Jurkat, Clone E6-1 (cell line): ENCODE data around the gene CWC15.

DNA sequence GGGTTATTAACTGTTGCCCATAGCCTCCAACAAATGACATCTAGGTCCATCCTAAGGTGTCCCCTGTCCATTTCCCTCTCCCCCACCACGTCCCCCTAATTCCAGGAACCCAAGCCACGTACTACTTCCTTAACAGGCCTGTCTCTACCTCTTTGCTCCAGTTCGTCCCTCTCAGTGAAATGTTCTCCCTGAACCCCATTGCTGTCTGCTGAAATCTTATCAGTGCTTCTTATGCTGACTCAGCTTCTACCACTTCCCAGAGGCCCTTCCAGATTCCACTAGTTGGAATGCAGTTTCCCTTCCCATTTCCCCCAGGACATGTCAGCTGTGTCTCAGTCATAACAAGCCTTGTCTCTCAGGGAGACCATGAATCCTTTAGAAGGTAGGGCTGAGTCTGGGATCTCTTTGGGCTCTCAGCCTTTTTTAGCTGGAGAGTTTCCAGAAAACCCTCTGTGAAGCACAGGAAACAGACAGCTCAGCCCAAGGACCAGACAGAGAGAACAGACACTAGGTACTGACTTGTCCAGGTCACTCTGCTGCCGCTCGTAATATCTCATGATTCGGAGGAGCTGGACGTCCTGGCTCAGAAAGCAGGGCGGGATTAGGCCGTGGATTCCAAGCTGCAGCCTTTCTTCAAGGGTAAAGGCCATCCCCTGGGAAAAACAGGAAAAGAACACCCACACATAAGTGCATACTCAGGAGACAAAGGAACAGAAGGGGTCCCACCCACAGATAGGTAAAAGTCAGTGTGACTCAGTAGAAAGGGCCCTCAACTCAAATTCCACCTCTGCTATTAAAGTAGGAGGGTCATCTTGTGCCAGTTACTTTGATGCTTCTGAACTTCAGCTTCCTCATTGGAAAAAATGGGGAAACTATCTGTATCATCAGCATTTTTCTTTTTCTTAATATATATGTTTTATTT lies 184.7 kb downstream of the CCDC81 start:
- RRBS = no CpG with 5 or more reads among the region's 9 CpGs

DNA sequence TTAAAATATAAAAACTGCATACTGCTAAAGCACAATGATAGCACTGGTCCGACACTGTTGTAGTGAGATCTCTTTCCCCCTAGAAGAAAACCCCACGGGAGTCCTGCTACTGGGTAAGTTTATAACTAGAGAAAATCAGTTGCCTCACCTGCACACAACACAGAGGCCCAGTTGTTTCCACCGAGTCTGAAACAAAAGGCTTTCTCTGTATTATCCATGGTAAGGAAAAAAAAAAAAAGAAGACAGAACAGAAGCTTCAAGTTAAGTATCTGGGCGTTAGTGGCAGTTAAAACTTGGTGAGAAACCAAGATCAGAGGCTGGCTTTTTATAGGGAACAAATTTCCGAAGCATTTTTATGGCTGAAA lies 208.0 kb downstream of the CCDC81 start:
- RRBS = no CpG with 5 or more reads among the region's 5 CpGs

DNA sequence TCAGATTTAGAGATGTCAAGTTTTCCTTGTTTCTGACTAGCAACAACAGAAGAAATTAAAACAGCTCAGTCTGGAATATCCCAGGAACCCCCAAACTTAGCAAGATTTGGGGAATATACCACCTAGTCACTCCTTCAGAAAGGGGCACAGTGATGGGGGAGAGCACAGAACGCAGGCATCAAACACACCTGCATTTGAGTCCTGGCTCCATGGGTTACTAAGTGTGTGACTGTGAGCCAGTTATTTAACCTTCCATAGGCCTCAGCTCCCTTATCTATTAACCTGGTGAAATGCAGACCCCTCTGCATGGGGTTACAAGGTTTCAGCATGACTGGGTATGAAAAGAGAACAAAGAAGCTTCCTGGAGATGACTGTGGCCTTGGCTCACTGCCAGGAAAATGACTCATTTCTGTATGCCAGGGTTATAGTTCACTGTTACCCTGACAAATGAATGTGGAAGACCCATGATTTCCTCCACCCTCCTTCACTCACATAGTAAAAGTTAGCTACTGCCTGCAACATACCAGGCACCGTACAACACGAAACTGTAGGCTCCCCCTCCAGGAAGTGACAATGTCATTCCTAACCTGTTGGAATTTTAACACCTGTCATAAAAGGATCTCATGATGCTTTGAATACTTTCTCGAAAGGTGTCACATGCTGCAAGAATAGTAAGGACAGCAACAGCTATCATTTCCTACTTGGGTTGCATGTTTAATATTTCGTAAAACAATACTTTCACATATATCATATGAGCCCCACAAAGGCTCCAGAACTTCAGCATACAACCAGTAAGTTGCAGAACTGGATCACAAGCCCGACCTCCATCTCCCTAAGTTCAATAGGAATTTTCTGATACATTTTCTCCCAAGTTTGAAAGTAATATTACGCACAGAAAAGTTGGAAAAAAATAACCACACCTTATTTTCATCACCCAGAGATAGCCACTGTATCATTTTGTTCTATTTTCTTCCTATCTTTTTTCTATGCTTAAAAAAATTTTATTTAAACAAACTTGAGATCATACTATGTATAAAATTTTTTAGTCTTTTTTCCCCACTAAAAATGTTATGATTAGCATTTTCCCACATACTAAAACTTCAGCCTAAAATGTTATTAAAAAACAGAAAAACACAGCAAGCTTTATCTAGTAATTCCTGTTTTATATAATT lies 207.2 kb upstream of the PRSS23 start:
- RRBS = no CpG with 5 or more reads among the region's 7 CpGs

- RRBS = no CpG with 5 or more reads among the region's 5 CpGs
These were observed 129.5 kb upstream of the PRSS23 start for GRCh38 chr11:86670809-86671364.

GRCh38 chr11:86815048-86815401 lies 14.7 kb downstream of the PRSS23 start:
- RRBS = no CpG with 5 or more reads among the region's 2 CpGs

- RRBS = no CpG with 5 or more reads among the region's 5 CpGs
These were observed 26.9 kb upstream of the FZD4 start for GRCh38 chr11:86982043-86982573.

DNA sequence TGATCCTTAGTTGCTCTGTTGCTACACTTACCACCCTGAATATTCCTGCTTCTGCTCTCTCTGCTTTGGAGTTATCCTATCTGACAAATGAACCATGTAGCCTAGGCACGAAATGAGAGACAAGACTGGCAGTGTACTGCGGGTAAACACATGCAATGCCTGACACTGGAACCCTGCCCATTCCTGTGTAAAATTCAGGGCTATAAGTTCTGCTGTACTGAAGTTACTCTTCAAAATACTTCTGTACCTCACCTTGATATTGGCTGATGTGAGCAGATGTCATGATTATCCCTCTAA lies 289.9 kb downstream of the RAB38 start:
- RRBS = no CpG with 5 or more reads among the region's 2 CpGs

- RRBS = no CpG with 5 or more reads among the region's 11 CpGs
These were observed 29.6 kb downstream of the CTSC start for GRCh38 chr11:88307809-88308506.

- RRBS = no CpG with 5 or more reads among the region's 16 CpGs
These were observed 116.6 kb downstream of the TYR start for GRCh38 chr11:89294153-89294737.

GRCh38 chr11:92770602-92770988 lies 198.9 kb upstream of the MTNR1B start:
- RRBS = no CpG with 5 or more reads among the region's 4 CpGs

DNA sequence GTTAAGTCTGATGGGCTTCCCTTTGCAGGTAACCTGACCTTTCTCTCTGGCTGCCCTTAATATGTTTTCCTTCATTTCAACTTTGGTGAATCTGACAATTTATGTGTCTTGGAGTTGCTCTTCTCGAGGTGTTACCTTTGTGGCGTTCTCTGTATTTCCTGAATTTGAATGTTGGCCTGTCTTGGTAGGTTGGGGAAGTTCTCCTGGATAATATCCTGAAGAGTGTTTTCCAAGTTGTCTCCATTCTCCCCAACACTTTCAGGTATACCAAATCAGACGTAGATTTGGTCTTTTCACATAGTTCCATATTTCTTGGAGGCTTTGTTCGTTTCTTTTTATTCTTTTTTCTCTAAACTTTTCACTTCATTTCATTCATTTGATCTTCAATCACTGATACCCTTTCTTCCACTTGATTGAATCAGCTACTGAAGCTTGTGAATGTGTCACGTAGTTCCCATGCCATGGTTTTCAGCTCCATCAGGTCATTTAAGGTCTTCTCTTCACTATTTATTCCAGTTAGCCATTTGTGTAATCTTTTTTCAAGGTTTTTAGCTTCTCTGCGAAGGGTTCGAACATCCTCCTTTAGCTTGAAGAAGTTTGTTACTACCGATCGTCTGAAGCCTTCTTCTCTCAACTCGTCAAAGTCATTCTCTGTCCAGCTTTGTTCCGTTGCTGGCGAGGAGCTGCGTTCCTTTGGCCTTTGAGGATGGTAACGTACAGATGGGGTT lies 20.8 kb downstream of the SLC36A4 start:
- RRBS = no CpG with 5 or more reads among the region's 14 CpGs

- RRBS = no CpG with 5 or more reads among the region's 2 CpGs
These were observed 15.0 kb downstream of the SMCO4 start for GRCh38 chr11:93528117-93528576.

GRCh38 chr11:93537750-93538329 lies 5.4 kb downstream of the SMCO4 start:
- RRBS = no CpG with 5 or more reads among the region's 14 CpGs

- RRBS = no CpG with 5 or more reads among the region's 12 CpGs
These were observed 8.0 kb downstream of the TAF1D start for GRCh38 chr11:93732934-93734096.

DNA sequence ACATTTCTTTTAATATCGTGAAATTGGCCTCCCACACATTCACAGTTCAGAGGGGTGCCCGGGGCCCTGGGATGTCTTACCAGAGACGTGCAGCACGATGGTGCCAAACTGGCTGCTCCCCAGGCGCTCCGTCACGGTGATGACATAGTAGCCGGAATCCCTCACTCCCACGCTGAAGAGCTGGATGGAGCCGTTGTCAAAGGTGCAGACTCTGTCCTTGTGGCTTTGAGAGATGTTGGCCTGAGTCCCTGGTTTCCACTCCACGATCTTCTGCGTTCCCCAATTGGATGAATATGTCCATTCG lies 29.5 kb downstream of the VSTM5 start:
- RRBS = no CpG with 5 or more reads among the region's 13 CpGs

DNA sequence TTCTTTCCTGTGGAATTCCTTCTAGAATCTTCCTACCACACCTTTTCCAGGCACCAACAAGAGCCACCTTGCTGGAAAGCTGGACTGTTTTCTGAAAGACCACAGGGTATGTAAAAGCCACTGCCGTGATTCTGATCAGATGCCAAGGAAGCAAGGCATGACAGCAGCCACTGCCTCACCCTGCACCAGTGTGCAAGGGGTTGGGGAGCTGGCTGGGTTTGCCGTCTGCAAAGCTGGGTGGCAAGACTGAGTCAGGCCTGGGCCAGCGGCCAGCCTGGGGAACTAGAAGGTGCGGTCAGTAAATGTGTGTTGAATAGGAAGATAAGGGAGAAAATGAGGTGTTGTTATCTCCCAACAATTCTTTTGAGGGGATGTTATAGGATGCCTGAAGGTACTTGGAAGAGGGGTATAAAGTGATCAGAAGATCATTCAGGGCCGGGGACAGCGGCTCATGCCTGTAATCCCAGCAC lies 8.0 kb downstream of the VSTM5 start:
- RRBS = no CpG with 5 or more reads among the region's 6 CpGs

- RRBS = no CpG with 5 or more reads among the region's 2 CpGs
These were observed 884 bp downstream of the PANX1 start for GRCh38 chr11:94129654-94129795.

DNA sequence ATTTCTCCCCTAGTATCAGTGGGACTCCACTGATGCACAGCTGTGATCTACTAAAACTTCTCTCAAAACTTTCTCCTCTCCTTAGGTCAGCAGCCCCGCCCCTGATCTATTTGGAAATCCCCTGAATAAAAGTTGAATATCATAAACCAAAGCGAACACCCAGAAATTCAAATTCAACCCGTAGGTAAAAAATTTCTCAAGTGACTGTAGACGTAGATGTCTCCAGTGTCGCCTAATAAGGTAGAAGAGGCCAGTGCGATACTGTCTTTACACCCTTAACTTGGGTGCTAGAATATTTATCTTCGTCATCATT lies 723 bp upstream of the FUT4 start:
- RRBS = no CpG with 5 or more reads among the region's 7 CpGs

DNA sequence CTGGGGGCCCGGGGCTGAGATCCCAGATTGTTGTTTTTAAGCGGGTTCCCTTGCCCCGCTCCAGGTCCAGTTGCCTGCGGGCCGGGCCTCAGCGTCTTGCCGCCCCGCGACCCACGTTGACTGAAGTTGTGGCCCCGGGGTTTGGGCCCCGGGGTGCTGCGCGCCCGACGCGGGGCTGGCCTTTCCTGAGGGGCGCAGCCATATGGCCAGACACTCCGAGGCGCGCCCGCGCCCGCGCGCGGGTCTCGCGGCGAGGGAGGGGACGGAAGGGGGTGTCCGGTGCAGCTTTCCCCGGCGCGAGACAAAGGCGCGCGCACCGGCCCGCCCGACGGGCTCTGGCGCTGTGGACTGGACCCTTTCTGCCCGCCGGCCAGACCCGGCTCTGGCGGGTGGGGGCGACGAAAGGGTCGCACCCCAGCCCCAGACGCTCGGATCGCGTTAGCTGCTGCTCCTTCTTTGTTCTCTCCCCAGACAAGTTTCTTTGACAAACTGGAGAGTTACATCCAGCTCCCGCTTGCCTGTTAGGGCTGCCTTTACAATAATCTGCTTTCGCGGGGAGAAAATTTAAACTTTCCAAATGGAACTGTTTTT lies 611 bp downstream of the AMOTL1 start:
- RRBS = 2% methylated on average over 14 of the region's 57 CpGs

- RRBS = no CpG with 5 or more reads among the region's 73 CpGs
These were observed at the start of gene CWC15 for GRCh38 chr11:94972950-94974130. TSS of gene CWC15 (minus strand) at chr11:94973556.